Spleen (tissue), 7 donors: Measurements from ENCODE around the gene FJX1.

GRCh38 chr11:35170330-35171068, 31.5 kb downstream of the CD44 start:
- PRO-cap, 4 experiments: no peak in any of the 4 experiments
- RAMPAGE, long total RNA, 4 experiments: no peak in any of the 4 experiments

- PRO-cap, 4 experiments: no peak in any of the 4 experiments
- RAMPAGE, long total RNA, 4 experiments: no peak in any of the 4 experiments
These were observed 2.2 kb downstream of the PAMR1 start for GRCh38 chr11:35523148-35523775.

DNA sequence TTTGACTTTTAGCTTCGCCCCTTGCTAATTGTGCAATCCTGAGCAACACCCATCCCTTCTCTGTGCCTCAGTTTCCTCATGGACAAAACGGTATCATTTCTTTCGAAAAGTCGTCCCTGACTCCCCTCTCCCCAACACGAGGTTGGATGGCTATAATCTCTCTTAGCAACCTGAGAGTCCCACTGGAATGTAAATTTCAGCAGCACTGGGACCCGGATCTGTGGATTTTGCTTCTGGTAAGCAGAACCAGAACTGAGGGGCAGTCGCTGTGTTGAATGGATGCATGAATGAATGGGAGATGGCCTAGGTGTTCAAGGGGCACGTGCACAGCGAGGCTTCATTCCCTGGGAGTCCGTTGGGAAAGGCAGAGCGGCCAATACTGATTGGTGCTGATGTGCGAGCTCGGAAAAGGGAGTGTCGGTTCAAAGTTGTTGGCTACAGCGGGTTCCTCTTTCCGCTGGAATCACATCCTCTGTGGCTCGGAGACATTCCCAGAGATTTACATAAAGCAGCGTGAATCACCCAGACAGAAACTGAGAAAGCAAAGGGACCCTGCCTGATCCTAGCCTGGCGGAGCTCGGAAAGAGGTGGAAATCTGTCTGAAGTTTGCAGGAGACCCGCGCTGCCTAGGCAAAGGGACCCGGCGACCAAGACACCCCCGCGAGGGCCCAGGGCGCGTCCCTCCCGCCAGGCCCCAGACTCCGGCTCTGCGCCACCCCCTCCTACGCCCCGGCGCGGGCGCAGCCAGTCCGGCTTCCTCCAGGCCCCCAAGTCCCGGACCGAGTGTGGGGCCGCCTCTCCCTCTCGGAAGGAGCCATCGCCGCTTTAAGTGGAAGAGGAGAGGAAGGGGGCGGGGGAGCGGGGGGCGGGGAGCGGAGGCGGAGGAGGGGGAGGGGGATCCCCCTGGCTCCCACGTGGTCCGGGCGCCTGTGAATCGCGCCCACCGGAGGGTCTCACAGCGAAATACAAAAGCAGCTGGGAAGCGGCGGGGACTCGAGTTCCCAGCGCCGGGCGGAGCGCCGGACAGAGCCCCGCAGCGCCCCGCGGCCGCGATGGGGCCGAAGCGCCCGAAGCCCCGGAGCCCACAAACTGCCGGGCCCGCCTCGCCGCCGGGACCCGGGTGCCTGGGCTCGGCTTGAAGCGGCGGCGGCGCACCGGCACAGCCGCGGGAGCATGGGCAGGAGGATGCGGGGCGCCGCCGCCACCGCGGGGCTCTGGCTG, at the start of gene FJX1:
Gene FJX1, plus strand, starts transcription at position 997 of the 1,221 bp plus-strand sequence.
- PRO-cap, 4 experiments: peak in 4 of 4 experiments; most common plus-strand start position 529 of the sequence (in 4); most common minus-strand start position 773 of the sequence (in 2)
- RAMPAGE, long total RNA, 4 experiments: start-site peak on the plus strand in 2 of 4 experiments, centred at positions 465 to 516 of the sequence, 7 to 13 reads per replicate

- PRO-cap, 4 experiments: peak in 1 of 4 experiments; most common minus-strand start chr11:35623874 (in 1)
- RAMPAGE, long total RNA, 4 experiments: no peak in any of the 4 experiments
These were observed 5.4 kb downstream of the FJX1 start for GRCh38 chr11:35623559-35624121.

DNA sequence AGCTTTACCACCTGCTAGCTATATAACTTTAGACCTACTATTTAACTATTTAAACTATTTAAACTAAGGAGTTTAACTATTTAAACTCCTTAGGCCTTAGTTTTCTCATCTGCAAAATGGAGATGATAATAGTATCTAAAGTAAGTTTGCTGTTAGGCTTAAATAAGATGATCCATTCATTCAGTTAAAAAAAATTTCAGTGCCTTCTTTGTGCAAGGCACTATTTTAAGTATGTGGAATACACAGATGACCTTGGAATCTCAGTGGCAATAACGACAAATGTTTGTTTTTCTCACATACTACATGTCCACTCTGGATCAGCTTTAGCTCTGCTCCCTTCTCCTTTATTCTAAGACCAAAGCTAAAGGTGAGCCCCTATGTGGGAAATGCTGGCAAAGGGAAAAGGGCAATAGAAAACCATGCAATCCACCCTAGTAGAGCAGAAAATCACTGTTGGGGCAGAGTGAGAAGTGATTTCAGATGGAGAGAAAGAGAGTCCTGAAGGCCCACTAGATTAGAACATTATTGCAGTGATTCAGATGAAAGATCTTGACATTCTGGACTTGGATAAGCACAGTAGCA, 100.3 kb downstream of the TRIM44 start:
- PRO-cap, 4 experiments: no peak in any of the 4 experiments
- RAMPAGE, long total RNA, 4 experiments: no peak in any of the 4 experiments

- PRO-cap, 4 experiments: no peak in any of the 4 experiments
- RAMPAGE, long total RNA, 4 experiments: no peak in any of the 4 experiments
These were observed 58.4 kb downstream of the LDLRAD3 start for GRCh38 chr11:36002170-36002736.

- PRO-cap, 4 experiments: no peak in any of the 4 experiments
- RAMPAGE, long total RNA, 4 experiments: no peak in any of the 4 experiments
These were observed 166.4 kb downstream of the LDLRAD3 start for GRCh38 chr11:36110022-36110942.

GRCh38 chr11:36227102-36227515, 62.1 kb downstream of the COMMD9 start:
- PRO-cap, 4 experiments: no peak in any of the 4 experiments
- RAMPAGE, long total RNA, 4 experiments: start-site peak on the plus strand in 1 of 4 experiments, at chr11:36227234-36227545 at its widest, 5 reads per replicate

DNA sequence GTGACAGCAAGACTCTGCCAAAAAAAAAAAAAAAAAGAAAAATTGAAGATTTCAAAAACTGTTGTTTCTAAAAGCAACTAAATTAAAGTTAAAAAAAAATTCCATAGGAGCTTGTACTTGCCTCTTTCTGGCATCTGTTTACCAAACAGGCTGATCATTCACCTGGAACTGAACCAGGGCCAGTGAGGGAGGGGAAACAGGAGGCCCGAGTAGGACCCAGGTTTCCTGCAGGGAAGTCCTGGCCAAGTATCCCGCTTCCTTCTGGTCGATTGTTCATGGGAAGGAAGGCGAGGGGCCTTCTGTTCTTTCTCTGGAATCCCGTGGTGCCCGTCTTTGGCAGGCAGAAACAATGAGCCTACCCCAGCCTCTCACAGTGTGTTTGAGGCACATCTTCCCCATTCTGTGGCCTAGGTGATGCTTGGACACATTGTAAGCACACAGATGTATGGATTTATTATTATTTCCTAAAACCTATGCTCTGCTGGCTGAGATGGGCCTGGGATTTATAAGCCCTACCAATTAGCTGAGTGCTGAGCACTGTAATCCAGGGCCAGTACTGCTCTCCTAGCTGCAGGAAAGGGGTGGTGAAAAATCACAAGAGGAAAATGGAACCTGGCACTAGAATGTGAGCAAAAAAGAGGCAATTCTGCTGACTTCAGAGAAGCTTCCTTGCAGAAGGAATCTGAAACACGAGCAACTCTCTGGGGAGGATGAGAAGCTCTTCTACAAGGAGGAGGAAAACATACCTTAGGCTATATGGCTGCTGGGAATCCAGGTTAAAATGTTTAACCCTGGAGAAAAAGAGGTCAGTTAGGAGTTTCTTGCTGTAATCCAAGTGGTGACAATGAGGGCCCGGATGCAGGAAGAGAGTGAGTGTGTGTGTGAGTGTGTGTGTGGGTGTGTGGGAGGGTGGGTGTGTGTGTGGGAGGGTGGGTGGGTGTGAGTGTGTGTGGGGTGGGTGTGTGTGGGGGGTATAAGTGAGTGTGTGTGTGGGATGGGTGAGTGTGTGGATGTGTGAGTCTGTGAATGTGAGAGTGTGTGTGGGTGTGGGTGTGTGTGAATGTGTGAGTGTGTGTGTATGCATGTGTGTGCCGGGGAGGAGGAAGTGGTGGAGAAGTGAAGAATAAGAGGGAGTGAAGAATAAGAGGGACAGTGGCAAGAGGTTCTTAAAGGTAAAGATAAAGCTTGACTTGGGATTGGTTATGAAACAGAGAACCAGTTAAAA, 53.6 kb downstream of the PRR5L start:
- PRO-cap, 4 experiments: peak in 2 of 4 experiments; most common plus-strand start position 398 of the sequence (in 2); most common minus-strand start position 348 of the sequence (in 1)
- RAMPAGE, long total RNA, 4 experiments: start-site peak on the plus strand in 4 of 4 experiments, centred at positions 587 to 1,050 of the sequence, 6 to 203 reads per replicate

DNA sequence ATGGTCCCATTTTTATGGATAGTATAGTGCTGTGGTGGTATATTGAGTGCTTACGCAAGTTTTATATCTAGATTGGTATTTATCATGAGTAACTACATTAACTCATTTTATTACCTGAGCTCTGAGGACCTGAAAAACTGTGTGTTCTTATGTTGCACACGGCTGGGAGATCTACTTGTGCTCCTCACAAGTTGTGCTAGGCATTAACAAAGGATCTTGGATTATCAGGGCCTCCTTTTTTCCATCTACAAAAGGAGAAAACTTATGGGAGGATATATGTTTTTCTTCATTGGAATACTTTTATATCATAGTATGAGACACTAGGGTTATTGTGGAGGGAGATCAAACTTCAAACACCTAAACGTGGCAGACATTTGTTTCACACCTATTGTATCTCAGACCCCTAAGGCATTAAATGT, 75.3 kb downstream of the PRR5L start:
- PRO-cap, 4 experiments: no peak in any of the 4 experiments
- RAMPAGE, long total RNA, 4 experiments: no peak in any of the 4 experiments

GRCh38 chr11:36409068-36409667, 100.9 kb downstream of the TRAF6 start:
- PRO-cap, 4 experiments: peak in 1 of 4 experiments; most common plus-strand start chr11:36409326 (in 1); most common minus-strand start chr11:36409247 (in 1)
- RAMPAGE, long total RNA, 4 experiments: no peak in any of the 4 experiments

DNA sequence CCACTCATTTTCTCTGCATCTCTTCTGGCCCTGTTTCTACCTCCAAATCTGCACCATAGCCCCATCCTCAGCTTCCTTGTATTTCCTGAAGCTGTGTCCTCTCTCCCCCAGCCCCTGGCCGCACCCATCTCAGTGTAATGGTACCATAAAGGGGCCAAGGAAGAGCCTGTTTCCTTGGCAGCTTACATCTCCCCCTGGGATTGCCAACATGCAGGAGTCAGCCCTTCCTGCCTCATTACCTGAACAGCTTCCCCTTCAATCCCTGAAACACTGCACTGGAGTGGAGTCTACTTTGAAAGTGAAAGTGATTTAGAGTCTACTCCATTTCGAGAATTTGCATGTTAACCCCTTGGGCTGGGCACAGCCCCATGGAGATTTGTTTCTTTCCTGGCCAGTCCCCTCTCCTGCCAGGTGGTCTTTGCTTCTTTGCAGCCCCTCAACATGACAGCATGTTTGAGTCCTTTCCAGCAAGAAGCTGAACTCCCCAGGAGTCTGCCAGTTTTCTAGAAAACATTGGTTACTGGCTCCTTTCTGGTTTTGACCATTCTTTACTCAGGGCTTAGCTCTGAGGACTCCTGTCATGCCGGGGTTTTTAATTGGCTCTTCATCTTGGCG, 60.0 kb downstream of the TRAF6 start:
- PRO-cap, 4 experiments: no peak in any of the 4 experiments
- RAMPAGE, long total RNA, 4 experiments: no peak in any of the 4 experiments

DNA sequence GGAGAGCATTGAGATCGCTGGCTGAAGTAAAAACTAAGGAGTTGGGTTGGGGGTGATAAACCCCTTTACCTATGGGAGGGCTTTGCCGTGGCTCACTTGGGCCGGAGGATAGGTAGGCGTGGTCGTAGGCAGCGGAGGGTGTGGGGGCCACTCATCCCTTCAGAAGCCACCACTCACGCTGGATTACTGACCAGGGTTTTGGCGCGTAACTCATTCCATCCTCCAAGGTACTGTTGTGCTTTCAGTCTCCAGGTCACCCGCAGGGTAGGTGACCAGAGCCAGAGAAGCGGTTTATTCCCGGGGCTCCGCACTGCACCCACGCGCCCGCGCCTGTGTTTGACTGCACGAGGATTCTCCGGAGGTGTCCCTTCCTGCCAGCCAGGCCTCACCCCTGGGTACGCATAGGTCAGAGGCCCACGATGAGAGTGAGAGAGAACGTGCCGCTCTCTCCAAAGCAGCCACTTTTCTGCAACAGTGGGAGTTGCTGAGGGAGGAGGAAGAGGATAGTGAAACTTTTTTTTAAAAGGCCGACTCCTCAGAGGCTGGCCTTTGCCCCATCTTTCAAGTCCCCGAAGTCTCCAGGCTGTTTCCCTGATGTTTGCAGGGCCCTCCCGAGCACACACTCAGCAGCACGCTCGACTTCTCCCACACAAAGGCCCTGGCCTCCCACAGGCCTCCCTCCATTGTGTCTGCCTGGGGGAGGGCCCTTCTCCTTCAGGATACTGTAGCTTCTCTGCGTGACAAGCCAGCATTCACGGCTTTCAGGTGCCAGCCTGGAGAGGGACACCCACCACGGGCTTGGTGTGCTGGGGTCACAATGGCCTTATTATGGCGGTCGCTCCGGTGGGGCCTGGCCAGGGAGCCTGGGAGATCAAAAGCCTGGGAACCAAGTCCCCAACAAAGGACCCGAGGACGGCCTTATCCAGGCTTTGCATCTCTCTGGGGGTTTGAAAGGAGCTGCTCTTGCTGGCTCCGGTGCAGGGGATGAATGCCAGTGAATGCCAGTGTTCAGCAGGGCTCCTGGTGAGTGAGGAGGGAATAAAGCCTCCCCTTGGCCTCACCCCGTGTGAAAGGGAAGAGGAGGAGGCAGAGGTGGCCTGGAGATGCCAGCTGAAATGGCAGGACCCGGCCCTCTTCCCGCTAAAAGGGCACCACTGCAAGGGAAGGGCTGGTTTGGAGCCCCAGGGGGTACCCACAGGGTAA, 55.2 kb downstream of the TRAF6 start:
- PRO-cap, 4 experiments: no peak in any of the 4 experiments
- RAMPAGE, long total RNA, 4 experiments: no peak in any of the 4 experiments

GRCh38 chr11:36458122-36458625, 51.9 kb downstream of the TRAF6 start:
- PRO-cap, 4 experiments: peak in 3 of 4 experiments; most common plus-strand start chr11:36458411 (in 3)
- RAMPAGE, long total RNA, 4 experiments: no peak in any of the 4 experiments

DNA sequence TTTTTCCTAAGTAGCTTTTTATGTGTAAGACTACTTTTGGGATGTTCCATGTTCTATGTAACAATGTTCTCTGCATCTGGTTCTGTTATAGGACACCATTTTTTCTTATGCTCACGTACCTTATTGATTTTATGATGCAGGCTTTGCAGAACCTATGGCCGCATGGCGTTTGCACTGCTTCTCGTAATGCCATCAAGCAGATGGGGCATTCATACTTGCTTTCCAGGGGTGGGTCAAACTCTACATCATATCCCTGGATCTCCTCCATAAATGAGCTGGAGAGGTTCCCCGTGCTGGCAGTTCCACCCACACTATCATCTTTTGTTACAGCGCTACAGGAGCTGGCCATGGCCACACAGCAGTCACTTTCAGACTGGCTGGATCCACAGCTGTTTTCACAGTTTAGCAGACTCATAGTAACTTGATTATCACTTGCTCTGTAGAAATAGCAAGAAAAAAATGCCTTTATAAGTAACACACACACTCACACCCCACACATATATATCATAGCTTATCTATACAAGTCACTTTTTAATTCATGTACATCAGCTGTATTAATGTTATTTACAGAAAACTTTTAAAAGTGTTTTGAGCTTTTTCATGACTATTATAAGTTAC, 8.9 kb downstream of the TRAF6 start:
- PRO-cap, 4 experiments: no peak in any of the 4 experiments
- RAMPAGE, long total RNA, 4 experiments: no peak in any of the 4 experiments

DNA sequence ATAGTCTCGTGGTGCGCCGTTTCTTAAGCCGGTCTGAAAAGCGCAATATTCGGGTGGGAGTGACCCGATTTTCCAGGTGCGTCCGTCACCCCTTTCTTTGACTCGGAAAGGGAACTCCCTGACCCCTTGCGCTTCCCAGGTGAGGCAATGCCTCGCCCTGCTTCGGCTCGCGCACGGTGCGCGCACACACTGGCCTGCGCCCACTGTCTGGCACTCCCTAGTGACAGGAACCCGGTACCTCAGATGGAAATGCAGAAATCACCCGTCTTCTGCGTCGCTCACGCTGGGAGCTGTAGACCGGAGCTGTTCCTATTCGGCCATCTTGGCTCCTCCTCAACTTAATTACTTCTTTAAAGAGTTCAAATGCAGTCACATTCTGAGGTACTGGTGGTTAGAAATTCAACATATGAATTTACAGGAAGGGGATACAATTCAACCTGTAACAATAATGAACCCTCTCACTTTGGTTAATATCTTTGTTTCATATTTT, 10.5 kb upstream of the RAG1 start:
- PRO-cap, 4 experiments: no peak in any of the 4 experiments
- RAMPAGE, long total RNA, 4 experiments: no peak in any of the 4 experiments

DNA sequence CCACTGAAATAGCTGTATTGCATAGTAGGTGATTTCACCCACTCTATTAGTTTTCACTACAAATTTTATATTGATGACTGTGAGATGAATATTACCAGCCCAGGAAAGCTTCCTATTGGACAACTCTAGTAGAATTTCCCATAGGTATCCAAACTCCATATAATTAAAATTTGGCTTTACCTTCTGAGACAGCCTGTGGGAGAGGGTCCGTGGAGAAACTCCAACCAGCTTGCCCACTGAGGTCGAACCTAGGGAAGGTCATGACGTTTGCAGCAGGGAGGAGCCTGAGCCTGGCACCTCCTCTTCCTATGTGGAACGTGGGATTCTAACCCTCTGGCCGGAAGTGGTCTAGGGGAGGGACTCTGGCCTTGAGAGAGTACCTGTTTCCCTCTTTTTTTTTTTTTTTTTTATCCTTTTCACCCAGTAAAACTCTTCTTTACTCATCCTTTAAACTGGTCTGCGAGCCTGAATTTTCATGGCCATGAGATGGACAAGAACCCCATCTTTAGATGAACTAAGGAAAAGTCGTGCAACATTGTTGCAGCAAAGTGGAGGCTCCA, 1360.1 kb downstream of the LRRC4C start:
- PRO-cap, 4 experiments: no peak in any of the 4 experiments
- RAMPAGE, long total RNA, 4 experiments: no peak in any of the 4 experiments

- PRO-cap, 4 experiments: no peak in any of the 4 experiments
- RAMPAGE, long total RNA, 4 experiments: no peak in any of the 4 experiments
These were observed 1169.1 kb downstream of the LRRC4C start for GRCh38 chr11:40290299-40290792.

DNA sequence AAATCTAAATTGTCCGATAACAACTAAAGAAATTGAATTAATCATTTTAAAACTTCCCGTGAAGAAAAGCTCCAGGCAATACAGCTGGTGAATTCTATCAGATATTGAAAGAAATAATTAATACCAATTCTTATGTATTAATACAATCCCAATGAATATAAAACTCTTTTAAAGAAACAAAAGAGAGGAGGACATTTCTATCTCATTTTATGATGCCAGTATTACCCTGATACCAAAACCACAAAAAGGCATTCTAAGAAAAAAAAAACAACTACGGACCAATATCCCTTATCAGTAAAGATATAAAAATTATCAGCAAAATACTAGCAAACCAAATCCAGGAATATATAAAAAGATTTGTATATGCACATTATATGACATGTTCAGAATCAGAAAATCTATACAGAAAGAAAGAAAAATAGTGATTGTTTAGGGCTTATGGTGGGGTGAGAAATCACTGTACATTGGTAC, 1006.1 kb downstream of the LRRC4C start:
- PRO-cap, 4 experiments: peak in 1 of 4 experiments; most common plus-strand start position 260 of the sequence (in 1)
- RAMPAGE, long total RNA, 4 experiments: no peak in any of the 4 experiments

DNA sequence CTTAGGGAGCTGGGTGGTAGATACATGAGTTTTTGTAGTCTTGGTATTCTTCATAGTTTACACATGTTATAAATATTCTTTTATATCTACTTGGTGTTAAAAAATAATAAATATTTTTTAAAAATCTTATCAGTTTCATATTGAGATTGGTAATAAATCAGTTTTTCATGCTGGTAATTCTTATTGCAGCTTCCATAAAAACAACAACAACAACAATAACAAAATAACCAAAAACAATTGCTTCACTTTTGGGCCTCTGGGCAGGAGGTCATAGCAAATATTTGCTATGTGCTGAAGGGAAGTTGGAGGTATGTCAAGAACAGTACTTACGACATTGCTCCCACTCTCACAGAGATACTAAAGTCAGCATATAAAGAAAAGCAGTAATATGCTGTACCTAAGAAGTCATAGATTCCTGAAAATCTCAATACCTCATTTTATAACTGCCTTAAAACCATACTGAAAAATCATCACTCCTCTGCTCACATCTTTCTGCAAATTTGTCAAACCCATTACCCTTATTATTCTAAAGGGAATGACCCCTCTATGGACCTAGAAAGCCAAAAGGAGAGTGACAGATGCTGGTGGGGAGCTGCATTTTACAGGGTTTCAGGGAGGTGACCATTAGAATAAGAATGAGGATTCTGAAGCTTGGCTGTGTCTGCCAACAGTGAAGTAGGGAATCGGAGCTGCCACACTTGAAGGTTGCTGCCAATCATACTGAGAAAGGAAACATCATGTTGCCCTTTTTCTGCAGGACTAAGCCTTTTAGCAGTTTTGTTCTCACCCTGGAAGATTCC, 743.0 kb downstream of the LRRC4C start:
- PRO-cap, 4 experiments: no peak in any of the 4 experiments
- RAMPAGE, long total RNA, 4 experiments: no peak in any of the 4 experiments